AG08470 (cell line): ENCODE measurements around a stretch of chr12.

GRCh38 chr12:94007963-94008278 lies 140.5 kb upstream of the PLXNC1 start:
- RRBS, result no CpG with 5 or more reads among the region's 7 CpGs

- RRBS, result no CpG with 5 or more reads among the region's 10 CpGs
Observed at GRCh38 chr12:94254403-94255230, 106.2 kb downstream of the PLXNC1 start.

- RRBS, result no CpG with 5 or more reads among the region's 5 CpGs
Observed at GRCh38 chr12:94510160-94510609, 50.5 kb upstream of the CEP83 start.

GRCh38 chr12:94643647-94643927 lies 6.8 kb downstream of the TMCC3 start:
- RRBS, result no CpG with 5 or more reads among the region's 3 CpGs

DNA sequence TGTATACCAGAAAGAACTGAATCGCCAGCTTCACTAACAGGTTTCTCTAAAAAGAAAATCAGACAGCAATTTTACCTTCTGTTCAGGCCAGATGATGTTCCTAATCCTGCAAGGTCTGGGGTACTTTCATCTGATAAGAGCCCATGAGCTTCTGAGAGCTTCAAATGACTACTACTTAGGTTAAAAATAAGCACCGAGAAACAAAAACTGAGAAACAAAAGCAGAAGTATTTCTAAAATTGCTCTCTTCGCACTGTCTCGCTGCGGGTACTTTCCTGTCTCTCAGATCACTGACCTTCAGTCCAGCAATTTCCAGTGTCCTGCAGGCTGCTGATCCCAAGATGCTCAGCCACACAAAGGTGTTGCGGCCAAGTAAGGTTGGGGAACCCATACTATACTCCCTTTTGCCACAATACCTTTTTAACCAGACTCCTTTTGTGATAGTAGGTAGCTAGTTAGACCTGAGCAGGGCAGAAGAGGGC lies 167.7 kb upstream of the TMCC3 start:
- RRBS, result no CpG with 5 or more reads among the region's 6 CpGs

DNA sequence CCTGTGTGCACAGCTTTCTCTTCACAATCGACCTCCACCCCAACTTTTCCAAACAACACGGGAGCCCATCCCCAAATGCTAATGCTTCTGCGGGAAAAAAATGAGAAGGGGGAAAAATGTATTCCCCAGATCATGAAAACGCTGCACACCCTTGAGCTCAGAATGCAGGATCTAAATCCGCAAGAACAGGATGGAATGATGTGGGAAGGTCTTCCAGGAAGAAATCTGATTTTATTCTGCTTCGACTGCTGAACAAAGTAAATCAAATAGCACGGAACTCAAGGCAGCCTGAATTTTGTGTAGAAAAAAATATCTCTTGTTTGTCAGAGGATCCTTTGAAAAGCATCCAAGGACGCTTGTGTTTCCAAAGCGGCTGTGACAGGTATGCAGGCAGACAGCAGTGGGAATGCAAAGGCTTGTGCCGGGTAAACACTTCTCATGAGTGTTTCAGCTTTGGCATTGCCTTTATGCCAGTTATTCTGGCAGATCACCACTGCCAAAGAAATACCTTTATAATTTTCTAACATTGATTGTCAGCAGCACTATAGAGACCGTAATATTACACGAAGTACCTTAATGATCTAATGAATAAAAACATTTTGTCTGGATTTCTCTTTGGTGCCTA lies 128.6 kb downstream of the NDUFA12 start:
- RRBS, result no CpG with 5 or more reads among the region's 12 CpGs

DNA sequence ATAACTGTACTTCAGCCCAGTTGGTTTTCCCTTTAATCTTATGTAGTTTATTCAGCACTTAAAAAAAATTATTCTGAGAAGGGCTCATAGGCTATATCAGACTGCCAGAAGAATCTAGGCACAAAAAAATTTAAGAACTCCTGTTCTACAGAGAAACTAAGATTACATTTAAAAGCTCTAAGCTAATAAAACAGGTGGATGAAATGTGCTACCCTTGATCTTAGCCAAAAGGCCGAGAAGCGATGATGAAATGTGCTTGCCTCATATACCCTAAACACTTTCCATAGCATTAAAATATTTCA lies 51.6 kb upstream of the NR2C1 start:
- RRBS, result no CpG with 5 or more reads among the region's 2 CpGs

DNA sequence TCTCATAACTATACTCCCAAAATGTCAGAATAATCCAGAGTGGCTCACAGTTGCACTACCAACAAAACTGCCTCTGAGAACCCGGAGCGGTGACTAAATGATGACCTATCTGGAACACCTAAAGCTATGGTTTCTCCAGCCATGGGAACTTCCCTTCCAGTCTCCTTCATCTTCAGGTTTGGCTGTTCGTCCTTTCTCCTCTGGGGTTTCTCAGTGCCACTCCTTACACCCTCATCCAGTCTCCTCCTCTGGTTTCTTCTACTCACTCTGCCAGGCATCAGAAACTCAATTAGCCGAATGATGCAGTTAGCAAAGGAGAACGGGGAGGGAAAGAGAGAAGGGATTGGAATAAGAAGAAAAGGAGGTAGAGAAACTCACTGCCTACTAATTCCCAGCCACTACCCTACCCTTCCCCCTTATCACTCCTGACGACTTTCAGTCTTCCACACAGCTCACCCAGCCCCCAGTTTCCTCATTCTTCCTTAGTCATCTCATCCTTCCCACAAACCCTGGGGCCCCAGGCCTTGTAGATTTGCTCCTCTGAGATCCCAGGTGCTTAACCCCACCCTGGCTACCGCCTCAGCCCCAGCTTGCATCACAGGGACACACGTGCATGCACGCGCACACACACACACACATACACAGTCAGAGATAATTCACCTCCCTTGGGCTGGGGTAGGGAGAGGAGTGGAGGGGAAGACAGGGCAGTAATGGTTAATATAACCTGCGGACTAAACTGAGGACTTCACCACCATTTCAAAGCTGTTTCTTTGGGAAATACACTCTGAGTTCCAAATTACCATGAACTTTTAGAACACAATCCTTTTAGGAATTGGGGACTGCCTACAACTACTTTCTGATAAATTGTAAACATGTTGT lies 12.9 kb downstream of the FGD6 start:
- RRBS, result no CpG with 5 or more reads among the region's 11 CpGs

- RRBS, result no CpG with 5 or more reads among the region's 15 CpGs
Observed at GRCh38 chr12:95383815-95384456, 90.0 kb upstream of the METAP2 start.

- RRBS, result no CpG with 5 or more reads among the region's 1 CpG
Observed at GRCh38 chr12:95733106-95733354, 57.5 kb downstream of the NTN4 start.

GRCh38 chr12:95739447-95740460 lies 50.8 kb downstream of the NTN4 start:
- RRBS, result no CpG with 5 or more reads among the region's 15 CpGs

- RRBS, result 51% methylated on average over 5 of the region's 24 CpGs
Observed at GRCh38 chr12:95956569-95957053, 13.5 kb downstream of the AMDHD1 start.

- RRBS, result no CpG with 5 or more reads among the region's 24 CpGs
Observed at GRCh38 chr12:96107988-96108834, 72.8 kb upstream of the LTA4H start.

GRCh38 chr12:96141451-96141933 lies 52.7 kb upstream of the ELK3 start:
- RRBS, result no CpG with 5 or more reads among the region's 4 CpGs

- RRBS, result no CpG with 5 or more reads among the region's 6 CpGs
Observed at GRCh38 chr12:96196778-96197094, 2.6 kb downstream of the ELK3 start.

- RRBS, result no CpG with 5 or more reads among the region's 16 CpGs
Observed at GRCh38 chr12:96223357-96224230, 29.4 kb downstream of the ELK3 start.

- RRBS, result no CpG with 5 or more reads among the region's 10 CpGs
Observed at GRCh38 chr12:96237503-96238254, 43.5 kb downstream of the ELK3 start.

DNA sequence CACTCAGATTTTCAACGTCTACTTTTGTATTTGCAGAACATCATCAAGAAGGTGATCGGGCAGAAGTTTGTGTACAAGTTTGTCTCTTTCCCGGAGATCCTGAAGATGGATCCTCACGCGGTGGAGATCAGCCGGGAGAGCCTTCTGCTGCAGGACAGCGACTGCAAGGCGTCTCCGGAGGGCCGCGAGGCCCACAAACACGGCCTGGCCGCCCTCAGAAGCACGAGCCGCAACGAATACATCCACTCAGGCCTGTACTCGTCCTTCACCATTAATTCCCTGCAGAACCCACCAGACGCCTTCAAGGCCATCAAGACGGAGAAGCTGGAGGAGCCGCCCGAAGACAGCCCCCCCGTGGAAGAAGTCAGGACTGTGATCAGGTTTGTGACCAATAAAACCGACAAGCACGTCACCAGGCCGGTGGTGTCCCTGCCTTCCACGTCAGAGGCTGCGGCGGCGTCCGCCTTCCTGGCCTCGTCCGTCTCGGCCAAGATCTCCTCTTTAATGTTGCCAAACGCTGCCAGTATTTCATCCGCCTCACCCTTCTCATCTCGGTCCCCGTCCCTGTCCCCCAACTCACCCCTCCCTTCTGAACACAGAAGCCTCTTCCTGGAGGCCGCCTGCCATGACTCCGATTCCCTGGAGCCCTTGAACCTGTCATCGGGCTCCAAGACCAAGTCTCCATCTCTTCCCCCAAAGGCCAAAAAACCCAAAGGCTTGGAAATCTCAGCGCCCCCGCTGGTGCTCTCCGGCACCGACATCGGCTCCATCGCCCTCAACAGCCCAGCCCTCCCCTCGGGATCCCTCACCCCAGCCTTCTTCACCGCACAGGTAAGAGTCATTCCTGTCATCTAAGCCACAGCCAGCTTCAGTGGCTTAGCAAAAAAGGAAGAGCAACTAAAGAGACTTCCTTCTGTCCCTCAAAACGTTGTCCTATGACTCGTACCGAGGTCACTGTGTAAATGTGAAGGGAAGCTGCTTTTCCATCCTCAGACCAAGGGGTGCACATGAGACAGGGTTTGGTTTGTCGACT lies 53.0 kb downstream of the ELK3 start:
- RRBS, result 96% methylated on average over 6 of the region's 52 CpGs

GRCh38 chr12:96263147-96264174 lies 69.3 kb downstream of the ELK3 start:
- RRBS, result no CpG with 5 or more reads among the region's 19 CpGs

- RRBS, result no CpG with 5 or more reads among the region's 3 CpGs
Observed at GRCh38 chr12:96398419-96398776, 1.8 kb downstream of the CDK17 start.